Cardiac atrium fibroblast (primary cell): ENCODE data around the gene OBP2A.

- RAMPAGE, long total RNA, result no peak
These were observed 108.8 kb downstream of the RXRA start for GRCh38 chr9:134434818-134435603.

DNA sequence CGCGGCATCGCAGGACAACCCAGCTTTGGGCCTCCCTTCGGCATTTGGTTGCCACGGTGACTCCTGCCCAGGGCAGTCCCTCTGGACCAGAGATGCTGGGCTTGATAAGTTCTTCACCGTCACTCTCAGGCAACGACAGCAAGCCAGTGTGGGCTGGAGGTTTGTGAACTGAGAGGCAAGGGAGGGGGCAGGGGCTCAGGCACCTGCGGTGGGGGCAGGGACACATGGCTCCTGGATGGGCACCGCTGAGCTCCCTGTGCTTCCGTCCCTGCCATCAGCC is 116.3 kb downstream of the RXRA start:
- RAMPAGE, long total RNA, result no peak

DNA sequence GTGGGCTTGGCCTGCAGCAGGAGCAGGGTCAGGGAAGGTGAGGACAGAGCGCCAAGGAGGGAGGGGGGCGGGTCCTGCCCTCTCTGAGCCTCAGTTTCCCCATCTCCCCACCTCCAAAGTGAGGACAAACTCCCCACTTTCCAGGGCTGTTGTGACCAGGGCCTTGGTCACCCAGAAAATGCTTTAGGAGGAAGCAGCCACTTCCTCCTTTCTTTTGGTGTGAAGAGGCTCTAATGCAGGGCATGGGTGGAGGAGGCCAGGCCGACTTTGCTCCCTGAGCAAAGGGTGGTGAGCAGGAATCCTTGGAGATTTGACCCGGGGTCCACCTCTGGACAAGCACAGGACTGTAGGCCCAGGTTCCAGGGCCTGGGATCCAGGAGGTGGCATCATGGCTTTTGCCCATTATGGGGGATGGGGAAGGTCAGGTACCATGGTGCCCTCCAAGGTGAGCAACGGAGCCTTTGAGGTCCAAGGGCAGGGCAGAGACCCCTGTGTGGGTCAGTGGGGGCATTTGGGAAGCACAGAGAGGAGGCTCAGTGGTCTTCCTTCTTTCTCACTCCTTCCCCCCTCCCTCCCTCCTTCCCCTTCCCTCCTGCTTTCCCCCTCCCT is 117.6 kb downstream of the RXRA start:
- RAMPAGE, long total RNA, result no peak

GRCh38 chr9:134474715-134475351 is 148.6 kb downstream of the RXRA start:
- RAMPAGE, long total RNA, result no peak

DNA sequence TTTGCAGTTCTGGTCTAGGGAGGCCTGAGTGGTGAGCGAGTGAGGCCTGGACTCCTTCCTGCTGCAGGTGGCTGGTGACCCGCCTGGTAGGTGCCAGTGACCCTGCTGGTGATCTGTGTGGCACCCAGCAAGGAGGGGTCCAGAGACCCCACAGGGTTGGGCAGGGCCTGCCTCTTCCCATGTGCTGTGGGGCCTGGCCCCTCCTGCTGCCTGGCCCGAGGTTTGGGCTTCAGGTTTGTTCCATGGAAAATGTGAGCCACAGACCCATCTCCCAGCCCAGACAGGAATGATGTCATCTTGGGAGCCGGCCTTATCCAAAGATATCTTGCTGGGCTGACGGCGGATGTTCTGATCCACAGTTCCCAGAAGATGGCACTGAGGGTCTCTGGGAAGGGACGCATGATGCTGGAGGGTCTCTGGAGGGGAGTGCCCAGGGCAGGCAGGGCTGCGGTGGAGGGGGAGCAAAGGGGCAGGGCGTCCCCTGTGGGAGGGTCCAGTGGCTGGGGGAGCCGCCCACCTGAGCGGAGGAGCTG is 67.9 kb downstream of the COL5A1 start:
- RAMPAGE, long total RNA, result no peak

- RAMPAGE, long total RNA, result no peak
These were observed 86.7 kb downstream of the COL5A1 start for GRCh38 chr9:134728190-134728843.

GRCh38 chr9:134788936-134789496 is 91.6 kb upstream of the FCN2 start:
- RAMPAGE, long total RNA, result no peak

DNA sequence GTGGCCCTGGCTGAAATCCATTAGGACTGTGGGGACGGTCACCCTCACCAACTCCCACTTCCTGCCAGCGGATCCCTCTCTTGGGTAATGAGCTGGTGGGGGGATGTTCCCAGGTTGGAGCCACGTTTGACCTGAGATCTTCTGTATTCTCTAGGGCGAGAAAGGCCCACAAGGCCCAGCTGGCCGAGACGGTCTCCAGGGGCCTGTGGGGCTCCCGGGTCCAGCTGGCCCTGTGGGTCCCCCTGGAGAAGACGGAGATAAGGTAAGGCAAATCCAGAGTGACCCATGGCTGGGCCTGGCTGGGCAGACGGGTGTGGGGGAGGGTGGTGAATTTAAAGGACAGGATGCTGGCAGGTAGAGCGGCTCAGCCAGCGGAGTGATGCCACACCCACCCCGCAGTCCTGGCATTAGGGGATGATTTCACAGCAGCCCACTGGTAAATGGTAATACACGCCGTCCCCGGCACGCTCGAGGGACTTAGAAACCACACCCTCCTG is 71.5 kb upstream of the FCN2 start:
- RAMPAGE, long total RNA, result no peak

GRCh38 chr9:135075090-135075937 is 12.2 kb upstream of the OLFM1 start:
- RAMPAGE, long total RNA, result no peak

DNA sequence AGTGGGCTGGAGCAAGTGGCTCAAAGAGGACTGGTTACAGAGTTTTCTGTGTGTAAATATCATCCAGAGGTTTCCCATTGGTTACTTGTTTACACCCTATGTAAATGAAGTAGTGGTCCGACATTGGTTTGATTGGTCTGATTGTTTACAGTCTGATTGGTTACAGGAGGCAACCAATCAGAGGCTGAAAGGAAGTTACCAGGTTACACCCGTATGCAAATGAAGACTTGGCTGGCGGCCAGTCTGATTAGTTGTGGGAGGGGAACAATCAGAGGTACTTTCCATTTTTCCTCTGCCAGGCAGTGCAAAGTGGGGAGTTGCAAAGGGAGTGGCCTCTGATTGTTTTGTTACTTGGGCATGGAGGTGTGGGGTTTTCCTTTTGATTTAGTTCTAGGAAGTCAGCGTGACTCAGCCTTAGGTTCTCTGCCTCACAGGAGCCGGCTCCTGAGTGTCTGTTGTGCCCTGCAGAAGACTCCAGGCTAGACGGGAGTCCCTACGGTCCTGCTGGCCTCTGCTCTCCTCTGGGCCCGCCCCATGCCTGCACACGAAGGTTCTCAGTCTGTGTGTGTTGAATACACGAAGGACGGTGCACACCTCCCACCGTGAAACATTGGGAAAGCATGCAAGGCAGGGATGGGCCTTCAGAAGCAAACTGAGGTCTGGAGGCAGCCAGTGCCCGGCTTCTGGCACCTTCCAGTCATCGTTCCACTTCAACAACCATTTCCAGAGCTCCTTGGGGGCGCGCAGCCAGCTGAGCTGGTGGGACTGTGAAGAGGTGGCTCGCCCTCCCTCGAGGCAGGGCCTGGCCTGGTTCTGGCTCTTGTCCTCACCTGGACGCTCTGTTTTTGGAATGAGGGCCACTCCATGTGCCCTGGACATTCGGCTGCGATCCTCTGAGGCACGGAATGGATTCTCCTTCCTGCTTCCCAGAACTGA is 43.0 kb downstream of the OLFM1 start:
- RAMPAGE, long total RNA, result no peak

GRCh38 chr9:135137282-135137959 is 50.0 kb downstream of the OLFM1 start:
- RAMPAGE, long total RNA, result no peak

DNA sequence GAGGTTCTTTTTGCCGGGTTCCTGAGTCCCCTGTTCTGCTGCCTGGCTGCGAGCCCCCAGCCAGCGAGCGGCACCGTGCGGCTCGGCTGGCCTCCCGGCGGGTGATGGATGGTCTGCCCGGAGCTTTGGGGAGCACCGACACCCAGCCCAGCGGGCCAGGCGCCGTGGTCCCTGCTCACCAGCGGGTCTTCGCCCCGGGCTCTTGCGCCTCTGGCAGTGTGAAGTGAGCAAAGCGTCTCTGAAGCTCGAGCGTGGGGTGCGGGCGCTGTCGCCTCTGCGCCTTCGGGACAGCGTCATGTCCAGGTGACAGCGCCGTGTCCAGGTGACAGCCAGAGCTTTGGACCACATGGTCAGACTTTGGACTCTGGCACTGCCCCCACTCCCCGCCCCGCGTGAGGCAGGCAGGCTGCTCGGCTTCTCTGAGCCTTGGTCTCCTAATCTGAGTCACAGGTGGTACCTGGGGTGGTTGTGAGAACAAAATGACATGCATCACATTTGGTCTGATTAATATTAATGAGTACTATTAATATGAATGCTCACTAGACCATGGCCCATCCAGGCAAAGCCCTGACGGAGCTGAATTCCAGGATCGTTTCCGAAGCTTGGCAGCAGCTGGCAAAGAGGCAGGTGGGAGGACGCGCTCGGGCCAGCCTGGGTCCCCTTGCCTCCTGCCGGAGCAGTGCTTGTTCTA is 156.8 kb downstream of the OLFM1 start:
- RAMPAGE, long total RNA, result no peak

GRCh38 chr9:135465112-135465482 is 14.5 kb upstream of the PPP1R26 start:
- RAMPAGE, long total RNA, result no peak

GRCh38 chr9:135545691-135546320 is at the start of gene OBP2A:
TSS of gene OBP2A (plus strand) at chr9:135546126.
- RAMPAGE, long total RNA, result no peak

DNA sequence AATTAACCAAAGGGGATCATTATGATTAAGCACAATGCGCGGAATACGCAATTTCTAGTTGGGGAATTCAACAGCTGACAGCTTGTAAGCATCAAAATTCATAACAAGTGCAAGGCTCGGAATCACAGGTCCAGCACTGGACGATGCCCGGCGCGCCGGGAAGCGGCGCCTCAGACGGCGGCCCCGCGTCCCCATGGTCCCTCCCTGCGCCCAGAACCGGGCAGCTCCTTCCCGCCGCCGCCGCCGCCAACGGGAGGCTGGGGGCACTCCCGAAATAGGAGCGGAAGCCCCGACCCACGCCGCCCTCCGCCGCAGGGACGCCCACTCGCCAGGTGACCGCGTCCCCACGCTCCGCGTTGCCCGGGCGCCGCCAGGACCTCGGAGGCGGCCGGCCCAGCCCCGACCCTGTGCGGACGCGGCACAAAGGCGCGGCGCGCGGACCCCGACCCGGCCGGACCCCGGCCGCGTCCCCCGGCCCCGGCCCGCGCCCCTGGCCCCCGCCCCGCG is 817 bp downstream of the CAMSAP1 start:
- RAMPAGE, long total RNA, result no peak

DNA sequence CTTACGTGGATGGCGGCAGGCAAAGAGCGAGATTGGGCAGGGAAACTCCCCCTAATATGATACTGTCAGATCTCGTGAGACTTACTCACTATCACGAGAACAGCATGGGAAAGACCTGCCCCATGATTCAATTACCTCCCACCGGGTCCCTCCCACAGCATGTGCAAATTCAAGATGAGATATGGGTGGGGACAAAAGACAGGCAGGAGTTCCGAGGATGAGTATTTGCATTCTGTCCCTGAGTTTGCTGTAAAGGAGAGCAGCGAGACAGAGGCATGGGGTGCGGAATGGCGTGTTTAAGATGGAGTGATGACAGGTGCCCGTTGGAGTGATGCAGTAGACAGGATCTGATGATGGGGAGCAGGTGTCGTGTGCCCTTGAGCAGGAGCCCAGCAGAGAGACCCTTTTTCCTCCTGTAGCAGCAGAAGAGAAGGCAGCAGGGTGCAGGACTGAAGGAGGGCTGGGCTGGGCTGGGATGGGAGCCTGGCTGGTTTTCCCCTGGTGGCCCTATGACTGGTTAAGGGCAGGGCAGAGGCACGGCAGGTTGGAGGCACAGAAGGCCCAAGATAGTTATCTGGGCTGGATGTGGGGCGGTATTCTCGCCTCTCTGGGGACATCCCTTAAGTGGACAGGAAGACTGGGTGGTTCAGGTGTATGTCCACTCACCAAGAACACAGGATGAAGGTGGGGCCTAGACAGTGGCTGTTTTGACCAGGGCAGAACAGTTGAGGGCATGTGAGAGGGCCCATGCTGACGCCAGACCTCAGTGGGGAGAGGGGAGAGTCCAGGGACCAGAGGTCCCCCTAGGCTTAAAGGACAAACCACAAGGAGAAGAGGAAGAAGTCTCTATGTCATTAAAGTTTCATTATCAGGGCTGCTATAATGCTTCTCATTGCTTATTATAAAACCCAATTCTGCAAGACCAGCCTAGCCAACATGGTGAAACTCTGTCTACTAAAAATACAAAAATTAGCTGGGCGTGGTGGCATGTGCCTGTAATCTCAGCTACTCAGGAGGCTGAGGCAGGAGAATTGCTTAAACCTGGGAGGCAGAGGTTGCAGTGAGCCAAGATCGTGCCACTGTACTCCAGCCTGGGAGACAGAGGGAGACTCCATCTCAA is 4.4 kb upstream of the CAMSAP1 start:
- RAMPAGE, long total RNA, result no peak

DNA sequence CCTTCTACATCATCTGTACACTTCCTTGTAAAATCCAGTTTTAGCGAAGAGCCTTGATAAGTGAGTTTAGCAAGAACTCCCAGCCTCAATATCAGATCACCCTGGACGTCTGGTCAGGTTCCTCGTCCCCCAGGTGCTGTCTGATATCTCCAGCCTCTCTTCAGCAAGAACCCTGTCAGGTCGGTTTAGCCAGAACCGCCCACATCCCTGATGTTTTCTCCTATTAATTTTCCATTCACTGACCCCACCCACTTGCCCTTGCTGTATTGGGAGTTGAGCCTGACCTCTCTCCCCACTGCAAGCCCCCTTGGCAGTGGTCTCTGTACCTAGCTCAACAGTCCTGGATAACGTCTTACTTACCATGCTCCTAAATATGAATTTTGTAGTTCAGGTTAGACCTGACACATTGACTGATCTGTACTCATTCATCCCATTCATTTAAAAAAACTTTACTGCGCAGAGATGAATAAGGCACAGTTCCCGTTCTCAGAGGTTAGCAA is 933 bp upstream of the UBAC1 start:
- RAMPAGE, long total RNA, result no peak

DNA sequence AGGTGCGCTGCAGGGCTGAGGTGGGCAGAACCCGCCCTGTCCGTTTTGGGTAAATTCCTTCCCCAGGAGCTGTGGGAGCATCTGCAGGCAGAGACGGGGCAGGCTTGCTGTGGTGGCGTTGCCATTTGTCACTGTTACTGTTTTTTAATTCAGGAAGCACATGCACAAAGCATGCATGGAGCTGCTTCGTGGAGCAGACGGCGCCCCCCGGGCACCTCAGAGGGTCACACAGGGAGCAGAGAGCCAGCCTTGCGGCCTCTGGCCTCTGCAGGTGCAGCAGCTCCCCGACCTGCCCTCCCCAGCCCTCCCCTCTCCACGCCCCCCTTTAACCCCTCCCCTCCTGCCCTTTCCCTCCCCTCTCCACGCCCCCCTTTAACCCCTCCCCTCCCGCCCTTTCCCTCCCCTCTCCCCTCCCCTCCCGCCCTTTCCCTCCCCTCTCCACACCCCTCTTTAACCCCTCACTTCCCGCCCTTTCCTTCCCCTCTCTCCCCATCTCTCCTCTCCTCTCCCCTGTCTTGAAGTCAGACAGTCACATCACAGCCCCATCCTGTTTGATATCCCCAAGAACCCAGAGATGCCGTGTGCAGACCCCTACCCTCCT is 29.4 kb upstream of the UBAC1 start:
- RAMPAGE, long total RNA, result no peak

GRCh38 chr9:136002951-136003608 is 41.9 kb upstream of the UBAC1 start:
- RAMPAGE, long total RNA, result no peak

GRCh38 chr9:136115302-136115731 is 3.4 kb downstream of the TMEM250 start:
- RAMPAGE, long total RNA, result no peak